A673 (cell line): ENCODE measurements around a stretch of chr5.

DNA sequence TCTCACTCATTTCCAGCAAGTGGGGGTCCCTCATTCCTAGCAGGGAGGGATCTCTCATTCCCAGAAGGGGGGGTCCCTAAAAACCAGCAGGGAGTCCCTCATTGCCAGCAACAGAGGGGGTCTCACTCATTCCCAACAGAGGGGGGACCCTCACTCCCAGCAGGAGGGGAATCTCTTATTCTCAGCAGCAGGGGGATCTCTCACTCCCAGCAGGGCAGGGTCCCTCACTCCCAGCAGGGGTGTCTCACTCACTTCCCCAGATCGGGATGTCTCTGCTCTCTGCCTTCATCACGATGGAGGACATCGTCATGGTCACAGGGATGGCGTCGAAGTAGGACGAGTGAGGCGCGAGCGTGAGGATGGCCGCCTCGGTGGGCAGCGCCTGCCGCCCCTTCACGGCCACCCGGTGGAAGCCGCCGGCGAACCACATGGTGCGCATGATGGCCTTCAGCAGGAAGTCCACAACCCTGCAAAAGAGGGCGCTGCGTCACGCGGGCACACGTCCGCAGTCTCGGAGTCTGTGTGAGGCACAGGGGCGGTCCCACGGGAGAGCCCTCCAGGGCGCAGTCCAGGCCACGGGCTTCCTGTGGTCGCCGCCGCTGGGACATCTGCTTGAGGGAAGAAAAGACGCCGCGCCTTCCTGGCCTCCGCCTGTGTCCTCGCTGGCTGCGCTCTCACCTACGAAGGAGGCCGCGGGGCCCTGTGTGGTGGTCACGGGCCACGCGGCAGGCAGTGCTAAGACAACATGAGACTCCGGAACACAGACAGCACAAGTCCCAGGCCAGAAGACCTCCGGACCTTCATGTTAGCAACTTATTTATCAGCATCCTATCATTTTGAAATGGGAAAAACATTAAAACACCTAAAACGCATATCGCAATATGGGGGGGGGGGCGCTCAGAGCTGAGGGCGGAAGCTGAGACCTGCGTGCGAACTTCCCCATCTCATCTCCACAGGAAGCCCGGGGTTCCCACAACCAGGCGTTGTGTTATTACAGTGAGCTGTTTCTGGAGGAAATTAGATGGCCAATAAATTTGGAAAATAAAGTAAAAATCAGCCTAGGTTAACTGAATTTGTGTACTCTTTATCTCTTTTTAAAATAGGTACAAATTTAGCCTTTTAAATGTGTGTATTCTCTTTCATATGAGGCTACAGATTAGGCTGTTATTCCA, 28.9 kb downstream of the LPCAT1 start:
- PRO-cap = no peak

GRCh38 chr5:1508443-1508646, 15.4 kb downstream of the LPCAT1 start:
- PRO-cap = no peak

DNA sequence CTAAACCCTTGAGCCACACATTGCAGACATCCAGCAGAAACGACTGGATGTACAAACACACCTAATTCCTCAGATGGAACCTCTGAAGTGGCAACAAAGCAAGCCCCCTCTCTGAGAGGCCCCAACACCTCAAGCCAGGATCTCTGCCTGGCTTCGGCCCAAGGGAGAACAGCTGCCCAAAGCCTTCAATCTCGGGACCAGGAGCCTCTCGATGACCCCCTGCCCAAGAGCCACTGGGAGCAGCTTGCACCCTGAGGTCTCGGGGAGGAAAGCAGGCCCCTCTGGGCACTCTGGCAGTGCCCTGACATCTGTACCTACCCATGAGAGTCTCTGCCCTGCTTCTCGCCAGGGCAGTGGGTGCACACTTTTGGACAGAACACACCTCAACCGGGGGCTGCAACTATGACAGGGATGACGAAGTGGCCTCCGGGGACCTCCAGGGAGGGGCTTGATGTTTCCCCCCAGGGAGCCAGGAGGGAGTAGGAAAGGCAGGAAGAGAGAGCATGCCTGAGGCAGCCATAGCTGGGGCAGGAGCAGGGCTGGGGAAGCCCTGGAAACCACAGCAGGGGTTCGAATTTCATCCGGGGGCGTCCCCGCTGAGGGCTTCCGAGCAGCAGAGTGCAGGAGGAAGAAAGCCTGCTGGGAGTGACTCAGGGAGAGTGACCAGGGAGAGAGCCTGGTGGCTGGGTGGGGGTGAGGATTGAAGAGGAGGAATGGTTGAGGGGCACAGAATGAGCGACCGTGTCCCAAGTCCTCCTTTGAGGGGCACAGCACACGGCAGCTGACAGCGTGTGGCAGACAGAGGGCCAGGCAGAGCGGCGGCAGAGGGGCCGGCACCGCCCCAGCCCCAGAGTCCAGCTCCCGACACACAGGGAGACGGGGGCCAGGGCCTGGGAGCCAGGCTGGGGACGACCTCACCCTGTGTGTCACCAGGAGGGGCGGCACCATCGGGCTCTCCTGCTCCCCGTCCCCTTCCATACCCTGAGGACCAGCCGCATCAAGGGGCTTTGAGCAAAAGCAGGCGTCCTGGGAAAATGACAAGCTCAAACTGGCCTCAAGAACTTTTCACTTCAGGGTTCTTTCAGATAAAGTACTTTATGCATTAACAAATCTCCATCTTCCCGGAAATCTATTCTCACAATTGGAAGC, 1.8 kb downstream of the LPCAT1 start:
- PRO-cap = unidirectional peak, plus-strand start at position 644 of the sequence

DNA sequence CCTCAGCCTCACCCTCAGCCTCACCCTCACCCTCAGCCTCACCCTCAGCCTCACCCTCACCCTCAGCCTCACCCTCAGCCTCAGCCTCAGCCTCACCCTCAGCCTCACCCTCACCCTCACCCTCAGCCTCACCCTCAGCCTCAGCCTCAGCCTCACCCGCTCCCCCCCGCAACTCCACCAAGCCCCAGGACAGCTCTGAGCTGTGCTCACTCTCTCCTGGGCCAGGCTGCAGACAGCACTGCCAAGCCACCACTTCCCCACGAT, 18.1 kb downstream of the MRPL36 start:
- PRO-cap = no peak

- PRO-cap = unidirectional peak, plus-strand start at chr5:1789709
Measured at GRCh38 chr5:1789480-1789949, 10.1 kb downstream of the MRPL36 start.

- PRO-cap = no peak
Measured at GRCh38 chr5:1798647-1799724, 651 bp downstream of the MRPL36 start.

GRCh38 chr5:1827755-1828344, 26.6 kb downstream of the NDUFS6 start:
- PRO-cap = no peak

DNA sequence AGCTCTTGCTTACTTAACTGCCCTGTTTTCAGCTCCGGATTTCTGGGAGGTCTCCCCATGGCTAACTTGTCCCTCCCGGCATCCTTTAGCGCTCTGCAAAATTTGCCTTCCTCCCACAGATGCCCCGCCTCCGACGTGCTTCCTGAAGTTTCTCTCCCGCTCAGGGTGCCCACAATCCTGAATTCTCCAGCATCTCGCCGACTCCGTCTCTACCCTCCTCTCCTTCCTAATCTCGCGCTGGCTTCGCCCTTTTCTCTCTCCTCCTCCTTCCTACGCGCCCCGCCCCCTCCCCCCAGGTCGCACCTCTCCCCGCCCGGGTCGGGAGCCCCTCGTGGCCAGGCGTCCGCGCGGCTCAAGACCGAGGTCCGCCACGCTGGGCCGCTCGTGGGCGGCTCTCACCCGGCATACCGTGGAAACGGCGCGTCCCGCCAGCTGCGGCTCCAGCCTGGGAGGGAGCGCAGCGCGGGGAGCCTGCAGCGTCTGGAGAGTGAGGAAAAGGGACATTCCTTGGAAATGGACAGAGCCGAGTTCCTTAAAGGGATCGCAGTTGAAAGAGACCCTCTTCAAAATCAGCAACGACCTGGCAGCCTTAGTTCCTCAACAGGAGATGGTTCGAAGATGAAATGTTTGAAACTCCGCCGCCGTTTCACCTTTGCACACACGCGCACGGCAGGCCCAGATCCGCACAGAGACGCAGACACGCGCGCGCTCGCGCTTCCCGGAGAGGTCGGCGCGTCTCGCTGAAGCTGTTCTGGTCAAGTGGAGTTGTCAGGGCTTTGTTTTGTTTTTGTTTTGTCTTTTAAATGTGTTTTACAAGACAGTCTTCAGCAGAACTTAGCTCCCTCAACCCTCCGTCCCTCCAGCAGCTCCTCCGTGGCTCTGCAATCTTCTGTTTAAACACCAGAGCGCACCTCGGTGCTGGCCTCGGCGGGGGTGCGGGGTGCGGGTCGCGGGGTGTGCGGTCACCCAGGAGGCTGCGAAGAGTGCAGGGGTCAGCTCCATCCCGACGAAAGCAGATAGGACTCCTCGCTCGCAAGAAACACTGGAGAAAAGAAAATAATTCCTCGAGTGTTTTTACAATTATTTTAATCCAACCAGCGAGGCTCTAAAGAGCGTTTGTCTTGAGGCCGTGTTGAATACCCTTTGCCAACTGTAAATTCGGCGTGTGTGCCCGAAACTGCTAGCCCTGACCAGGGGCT, 5.1 kb upstream of the IRX2 start:
- PRO-cap = no peak

- PRO-cap = no peak
Measured at GRCh38 chr5:3591153-3591595, 4.5 kb upstream of the IRX1 start.

DNA sequence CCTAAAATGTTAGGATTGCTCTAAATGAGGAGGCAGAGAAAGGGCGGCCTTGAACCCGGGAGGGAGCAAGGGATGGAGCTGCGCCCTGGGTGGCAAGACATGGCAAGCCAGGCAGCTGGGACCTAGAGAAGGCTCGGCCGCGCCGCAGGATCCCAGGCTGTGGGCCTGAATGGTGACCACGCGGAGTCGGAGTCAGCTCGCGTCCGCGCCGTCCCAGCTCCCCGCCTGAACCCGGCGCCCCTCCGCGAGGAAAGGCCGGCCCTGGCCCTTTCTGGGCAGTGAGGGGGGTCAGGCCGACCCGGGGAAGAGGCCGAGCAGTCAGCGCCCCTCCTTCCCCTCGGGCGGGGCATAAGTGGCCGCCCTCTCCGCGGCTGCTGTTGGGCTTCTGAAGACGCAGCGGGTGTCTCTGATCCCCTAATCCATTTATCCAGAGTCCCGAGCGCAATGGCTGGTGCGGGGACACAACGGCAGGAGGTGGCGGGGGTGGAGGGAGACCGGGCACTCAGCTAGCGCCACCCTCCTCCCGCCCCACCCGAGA, 10.7 kb downstream of the IRX1 start:
- PRO-cap = no peak

DNA sequence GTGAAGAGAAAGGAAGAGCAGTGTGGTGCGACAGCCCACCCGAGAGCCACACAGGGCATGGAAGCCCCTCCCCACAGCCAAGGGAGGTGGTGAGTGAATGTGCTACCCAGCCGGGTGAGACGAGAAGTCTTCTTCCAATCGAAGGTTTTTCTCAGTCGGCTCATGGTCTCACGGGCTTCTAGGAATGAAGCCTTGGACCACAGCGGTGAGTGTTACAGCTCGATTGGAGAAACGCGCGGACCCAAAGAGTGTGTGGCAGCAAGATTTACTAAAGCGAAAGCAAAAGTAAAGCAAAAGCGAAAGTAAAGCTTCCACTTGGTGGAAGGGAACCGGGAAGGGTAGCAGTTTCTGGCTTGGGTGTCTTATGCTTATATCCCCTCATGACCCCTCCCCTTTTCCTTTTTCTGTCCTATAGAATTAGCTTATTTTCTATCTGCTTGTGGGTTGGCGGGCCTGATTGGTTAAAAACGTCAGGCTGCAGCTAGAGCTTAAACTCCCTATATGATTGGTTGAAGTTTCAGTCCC, 114.5 kb upstream of the ADAMTS16 start:
- PRO-cap = no peak

DNA sequence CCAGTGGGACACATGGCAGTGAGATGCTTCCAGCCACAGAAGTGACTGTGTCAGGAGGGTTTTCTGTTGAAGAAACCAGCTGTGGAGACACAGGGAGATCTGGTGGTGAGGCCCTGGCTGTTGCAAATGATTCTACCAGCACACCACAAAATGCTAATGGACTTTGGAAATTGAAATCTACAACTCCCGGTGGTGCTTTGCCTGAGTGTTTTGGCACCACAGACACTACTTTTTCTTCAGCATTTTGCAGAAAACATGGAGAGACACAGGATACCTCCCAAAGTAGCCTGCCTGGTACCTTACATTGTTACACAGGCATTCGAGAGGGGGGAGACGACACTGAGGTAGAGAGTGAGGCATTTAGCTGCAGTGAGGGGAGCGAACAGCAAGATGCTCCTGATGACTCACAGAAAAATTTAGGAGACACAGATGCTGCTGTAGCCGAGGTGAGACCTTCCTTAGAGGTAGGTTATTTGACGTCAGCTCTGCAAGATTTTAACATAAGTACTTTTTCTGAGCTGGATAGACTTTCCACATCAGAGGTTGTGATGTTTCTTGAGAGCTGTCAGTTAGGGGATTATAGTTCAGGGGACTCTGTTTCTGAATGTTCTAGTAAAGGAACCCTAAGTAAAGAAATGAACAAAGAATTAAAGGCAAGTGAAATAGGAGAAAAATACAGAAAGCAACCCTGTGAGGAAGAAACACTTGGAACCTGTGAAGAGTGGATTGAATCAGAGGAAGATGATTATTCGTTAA, 40.0 kb downstream of the ICE1 start:
- PRO-cap = no peak

GRCh38 chr5:6158909-6159378, 219.4 kb downstream of the MED10 start:
- PRO-cap = no peak

- PRO-cap = no peak
Measured at GRCh38 chr5:6449042-6449679, 502 bp downstream of the UBE2QL1 start.

DNA sequence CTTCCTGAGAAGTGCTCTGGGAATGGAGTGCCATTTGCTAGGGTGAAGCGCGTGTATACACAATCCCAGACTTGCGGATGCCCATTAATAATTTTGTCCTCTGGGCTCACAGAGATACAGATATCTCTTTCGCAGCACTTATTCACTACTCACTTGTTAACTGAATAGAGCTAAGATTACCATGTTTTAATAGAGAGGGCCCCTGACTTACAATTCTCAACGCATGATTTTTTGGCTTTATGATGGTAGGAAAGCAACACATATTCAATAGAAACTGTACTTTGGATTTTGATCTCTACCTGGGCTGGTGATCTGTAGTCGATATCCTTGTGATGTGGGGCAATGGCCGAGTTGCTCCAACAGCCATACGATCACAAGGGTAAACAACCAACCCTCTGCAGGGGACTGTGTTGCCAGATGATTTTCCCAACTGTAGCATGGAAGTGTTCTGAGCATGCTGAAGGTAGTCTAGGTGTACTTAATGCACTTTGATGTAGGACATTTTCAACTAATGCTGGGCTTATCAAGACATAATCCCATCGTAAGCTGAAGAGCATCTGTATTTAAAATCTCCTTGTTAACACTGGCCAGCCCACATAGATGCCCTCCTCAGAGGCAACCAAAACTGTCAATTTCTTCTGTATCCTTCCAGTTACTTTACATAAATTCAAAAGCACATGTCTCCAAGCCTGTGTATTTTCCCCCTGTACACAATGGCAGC, 36.4 kb downstream of the NSUN2 start:
- PRO-cap = no peak

DNA sequence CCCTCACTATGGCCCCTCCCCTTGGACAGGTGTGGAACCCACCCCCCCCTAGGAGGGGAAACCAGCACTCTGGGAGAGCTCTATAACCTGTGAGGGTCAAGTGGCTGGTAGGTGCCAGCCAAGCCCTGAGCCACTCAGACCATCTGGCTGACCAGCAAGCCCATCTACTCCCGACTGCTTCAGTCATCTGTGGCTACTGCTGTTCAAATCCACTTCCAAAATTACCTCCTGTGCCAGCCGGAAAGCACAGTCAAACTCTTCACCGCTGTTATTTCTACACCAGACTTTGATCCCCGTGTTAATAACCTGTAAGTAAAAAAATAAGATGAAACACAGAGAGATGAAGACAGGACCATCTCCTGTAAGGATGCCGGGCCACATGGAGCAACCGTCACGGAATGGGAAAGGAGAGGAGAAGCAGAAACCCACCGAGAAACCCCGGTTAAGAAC, 28.4 kb downstream of the NSUN2 start:
- PRO-cap = no peak

- PRO-cap = bidirectional peak, plus-strand start at chr5:6712299, minus-strand start at chr5:6712233; bidirectional peak, plus-strand start at chr5:6712382, minus-strand start at chr5:6712374; bidirectional peak, plus-strand start at chr5:6712475, minus-strand start at chr5:6713020
Measured at GRCh38 chr5:6711936-6712830, 1.0 kb upstream of the TENT4A start.

DNA sequence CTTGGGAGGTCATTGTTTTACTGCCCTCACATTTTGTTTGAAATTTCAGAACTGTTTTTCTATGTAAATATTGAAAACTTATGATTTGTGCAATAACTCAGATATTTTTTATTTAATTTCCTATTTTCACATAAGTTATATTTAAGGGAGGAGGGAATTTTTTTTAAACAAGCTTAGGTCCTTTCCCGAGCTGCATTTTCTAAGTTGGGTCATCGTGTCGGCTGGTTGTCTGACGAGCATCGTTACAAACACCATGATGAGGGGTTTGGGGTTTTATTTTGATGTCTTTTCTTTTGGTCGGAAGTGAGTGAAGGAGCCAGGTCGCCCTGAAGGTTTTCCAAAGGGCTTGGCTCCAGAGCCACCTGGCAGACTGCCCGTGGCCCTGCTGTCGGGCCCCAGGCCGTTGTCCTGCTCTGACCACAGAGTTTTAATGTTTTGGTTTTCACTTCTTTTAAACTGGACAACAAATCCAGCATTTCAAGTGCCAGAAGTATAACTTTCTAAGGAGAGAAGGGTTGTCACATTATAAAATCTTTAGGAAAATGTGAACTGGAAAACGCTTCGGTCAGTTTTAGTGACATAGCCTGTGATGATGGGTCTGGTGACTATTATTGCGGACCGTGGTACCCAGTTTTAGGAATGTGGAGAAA, 42.2 kb downstream of the TENT4A start:
- PRO-cap = no peak

GRCh38 chr5:6772847-6774050, 60.0 kb downstream of the TENT4A start:
- PRO-cap = bidirectional peak, plus-strand start at chr5:6773651, minus-strand start at chr5:6773545

- PRO-cap = no peak
Measured at GRCh38 chr5:7131044-7131301, 265.0 kb upstream of the ADCY2 start.